Thoracic aorta (tissue), 1 donor: ENCODE measurements around a stretch of chr11.

GRCh38 chr11:75813532-75814184 is 1.4 kb upstream of the UVRAG start:
- RAMPAGE, long total RNA: no peak

DNA sequence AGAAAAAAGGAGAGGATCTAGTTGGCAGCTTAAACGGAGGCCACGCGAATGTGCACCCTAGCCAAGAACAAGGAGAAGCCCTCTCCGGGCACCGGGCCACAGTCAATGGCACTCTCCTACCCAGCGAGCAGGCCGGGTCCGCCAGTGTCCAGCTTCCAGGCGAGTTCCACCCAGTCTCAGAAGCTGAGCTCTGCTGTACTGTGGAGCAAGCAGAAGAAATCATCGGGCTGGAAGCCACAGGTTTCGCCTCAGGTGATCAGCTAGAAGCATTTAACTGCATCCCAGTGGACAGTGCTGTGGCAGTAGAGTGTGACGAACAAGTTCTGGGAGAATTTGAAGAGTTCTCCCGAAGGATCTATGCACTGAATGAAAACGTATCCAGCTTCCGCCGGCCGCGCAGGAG is 65.3 kb downstream of the WNT11 start:
- RAMPAGE, long total RNA: no peak

- RAMPAGE, long total RNA: no peak
These were observed 57.4 kb downstream of the WNT11 start for GRCh38 chr11:76148954-76149231.

DNA sequence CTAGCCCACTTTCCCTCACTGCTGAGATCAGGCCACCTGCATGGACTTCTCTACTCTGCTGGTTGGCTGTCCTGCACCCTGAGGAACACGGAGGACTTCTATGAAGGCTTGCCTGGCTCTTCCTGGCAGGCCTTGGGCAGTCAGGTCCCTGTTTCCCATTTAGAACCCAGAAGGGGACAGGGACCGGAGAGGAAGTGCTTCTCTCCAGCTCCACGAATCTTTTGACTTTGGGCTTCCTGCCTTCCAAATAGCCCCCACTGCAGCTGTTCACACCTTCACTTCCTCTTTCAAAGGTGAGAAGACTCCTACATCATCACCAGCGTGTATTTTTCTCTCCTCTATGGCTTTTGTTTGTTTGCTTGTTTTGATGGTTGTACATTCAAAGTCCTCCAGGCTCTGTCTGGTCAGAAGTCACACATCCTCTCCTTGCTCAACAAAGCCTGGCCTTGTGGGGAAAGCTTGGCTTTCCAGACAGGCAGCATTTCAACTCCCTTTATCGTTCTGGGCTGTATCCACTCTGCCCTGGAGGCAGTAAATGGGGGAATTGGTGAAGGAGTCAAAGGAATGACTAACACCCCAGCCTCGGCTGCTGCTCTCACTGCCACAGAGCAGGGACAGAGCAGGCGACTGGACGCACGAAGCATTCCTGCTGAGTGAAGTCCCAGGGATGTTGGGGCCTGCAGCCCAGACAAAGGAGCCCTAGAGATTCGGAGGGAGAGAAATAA is 52.9 kb downstream of the WNT11 start:
- RAMPAGE, long total RNA: no peak

DNA sequence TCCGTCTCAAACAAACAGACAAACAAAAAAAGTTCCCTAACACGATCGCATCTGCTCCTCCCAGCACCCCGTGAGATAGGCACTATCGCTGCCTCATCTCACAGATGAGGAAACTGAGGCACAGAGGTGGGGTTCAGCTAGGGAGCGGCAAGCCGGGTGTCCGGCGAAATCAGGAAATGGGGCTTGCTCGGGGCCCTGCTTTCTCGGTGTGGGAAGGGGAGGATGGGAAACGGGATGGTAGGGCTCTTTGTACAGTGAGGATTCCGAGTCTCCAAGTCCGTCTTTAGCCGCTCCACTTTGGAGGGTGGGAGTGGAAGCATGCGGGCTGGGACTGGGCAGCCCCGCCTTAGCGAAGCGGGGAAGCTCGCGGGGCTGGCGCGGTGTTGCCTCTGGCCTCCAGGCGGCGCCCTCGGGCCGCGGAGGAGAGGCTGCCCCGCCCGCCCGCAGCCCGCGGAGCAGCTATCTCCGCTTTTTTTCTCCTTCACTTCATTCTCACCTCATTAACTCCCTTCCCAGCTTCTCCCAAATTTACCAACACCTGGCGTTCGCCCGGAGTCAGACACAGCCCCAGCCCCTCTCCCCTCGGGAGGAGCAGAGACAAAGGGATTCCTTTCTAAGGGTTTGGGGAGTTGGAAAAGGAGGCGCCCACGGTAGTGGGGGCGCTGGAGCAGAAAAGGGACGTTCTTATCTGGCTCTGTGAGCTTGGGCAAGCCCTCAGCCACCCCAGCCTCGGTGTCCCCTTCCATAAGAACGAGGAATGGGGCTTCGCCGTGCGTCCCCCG is 1.2 kb upstream of the WNT11 start:
- RAMPAGE, long total RNA: no peak

DNA sequence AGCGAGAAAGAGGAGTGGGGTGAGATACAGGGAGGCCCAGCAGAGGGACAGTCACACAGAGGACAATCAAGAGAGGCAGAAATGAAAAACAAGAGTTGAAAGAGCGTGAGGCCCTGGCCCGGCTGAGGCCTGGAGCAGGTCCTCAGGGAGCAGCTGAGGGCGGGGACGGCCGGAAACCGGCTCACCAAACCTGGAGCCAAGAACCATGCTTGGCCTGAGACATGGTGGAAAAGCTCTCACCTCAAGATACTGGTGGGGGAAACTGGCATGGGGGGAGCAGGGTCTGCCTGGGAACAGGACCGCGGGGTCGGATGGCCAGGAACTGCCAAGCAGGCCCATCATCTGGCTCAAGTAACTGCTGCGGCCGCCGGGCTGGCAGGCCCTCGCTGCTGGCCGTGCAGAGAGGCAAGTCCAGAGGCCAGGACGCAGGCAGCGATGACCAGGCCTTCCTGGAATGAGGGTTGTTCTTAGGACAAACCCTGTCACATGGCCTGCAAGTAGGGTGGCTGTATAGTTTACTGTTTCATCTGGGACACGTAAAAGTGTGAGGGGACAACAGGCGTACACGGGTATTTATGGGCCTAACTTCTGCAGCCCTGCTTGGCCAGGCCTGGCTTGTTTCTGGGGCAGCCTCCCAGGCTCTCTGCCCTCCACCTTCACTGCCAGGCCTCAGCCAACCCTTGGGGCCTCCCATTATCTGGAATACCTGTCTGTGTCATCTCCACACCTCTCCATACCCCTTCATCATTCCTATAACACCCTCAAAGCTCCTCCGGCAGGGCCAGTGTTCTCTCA is 19.0 kb upstream of the WNT11 start:
- RAMPAGE, long total RNA: no peak

- RAMPAGE, long total RNA: no peak
These were observed 21.8 kb upstream of the WNT11 start for GRCh38 chr11:76227969-76228534.

DNA sequence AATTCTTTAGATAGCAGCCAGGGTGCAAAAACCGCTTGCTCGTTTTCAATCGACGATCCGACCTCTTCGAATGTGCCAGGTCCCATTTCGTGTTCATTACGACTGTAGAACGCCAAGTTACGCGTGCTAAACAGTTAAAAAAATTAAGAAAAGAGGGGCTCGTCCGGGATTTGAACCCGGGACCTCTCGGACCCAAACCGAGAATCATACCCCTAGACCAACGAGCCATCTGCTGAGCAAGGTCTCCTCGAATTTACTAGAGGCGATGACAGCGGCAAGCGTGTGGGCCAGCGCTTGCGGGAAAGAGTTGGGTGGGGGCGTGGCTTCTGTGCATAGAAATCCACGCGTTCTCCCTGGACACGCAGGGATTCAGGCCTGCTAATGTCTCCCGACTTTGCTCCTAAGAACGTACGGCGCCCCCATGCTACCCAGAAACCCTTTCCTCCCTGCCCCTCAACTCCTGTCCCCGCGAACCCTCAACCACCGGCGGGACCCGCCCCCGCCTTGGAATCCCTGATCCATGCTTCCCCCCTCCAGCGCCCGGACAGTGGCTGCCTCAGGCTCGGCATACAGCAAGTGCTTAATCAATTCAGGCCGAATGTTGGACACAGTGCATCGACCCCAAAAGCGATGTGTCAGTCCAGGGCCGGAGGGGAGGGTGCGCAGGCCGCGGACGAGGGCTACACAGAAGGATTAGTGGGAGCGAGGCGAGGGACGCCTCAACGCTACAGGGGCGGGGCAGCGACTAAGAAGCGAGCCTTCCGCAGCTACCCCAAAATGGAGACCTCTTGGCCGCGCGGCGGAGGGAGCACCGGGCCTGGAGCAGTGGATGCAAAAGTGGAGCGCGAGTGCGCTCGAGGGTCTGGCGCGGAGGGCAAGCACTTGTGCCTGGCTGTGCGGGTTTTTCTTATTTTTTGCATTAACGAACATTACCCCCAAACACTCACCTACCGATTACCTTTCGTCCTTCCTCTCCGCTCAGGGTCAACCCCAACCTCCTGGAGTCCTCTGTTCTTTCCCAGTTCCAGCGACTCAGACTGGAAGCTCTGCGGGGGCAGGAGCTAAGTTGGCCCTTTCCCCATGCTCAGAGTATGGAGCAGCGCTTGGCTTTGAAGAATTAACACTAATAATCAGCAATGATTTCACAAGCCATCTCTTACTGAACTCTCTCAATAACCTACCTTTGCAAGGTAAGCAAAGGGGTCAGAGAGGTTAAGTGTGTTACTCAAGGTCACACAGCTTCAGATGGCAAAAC is 29.8 kb upstream of the WNT11 start:
- RAMPAGE, long total RNA: no peak

DNA sequence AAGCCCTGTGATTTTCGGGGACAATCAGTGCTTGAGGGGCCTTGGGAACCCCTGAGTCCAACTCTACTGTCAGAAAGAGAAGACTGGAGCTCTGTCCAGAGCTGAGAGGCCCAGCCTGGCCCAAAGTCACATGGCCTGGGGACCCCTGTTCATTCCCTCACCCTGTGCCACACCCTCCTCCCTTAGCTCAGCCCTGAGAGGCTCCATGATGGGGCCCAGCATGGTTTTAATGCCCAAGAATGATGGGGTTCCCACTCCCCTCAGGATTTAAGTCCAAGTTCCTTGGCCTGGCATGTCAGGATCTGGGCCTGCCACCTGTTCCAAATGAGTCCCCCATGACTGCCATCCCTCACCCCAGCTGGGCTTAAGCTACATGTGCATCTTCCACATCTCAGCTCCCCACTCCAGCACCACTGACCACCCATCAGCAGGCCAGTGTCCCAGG is 41.7 kb upstream of the WNT11 start:
- RAMPAGE, long total RNA: no peak

DNA sequence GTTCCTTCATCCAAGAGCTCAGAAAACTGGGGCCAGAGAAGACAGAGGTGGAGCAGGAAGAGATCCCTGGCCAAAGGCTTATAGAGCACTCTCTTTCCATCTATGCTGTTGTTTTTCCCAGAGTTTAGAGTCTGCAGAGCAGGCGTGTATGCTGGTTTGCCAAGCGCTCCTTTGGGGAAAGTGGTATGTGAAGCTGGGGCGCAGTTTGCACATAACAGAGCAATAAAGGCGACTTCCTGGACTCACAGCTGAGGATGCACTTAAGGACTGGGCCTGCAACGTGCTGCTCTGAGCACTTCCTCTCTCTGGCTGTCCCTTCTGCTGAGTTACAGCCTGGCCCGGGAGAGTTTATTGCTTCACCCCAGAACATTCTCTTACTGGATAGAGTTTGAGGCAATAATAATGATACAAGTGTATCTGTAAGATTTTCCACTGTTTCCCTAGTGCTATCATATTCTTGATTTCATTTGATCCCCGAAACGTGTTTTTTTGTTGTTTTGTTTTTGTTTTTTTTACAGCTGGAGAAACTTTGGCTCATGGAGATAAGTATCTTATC is 41.7 kb downstream of the THAP12 start:
- RAMPAGE, long total RNA: no peak

- RAMPAGE, long total RNA: no peak
These were observed 108.9 kb downstream of the EMSY start for GRCh38 chr11:76553426-76554430.

DNA sequence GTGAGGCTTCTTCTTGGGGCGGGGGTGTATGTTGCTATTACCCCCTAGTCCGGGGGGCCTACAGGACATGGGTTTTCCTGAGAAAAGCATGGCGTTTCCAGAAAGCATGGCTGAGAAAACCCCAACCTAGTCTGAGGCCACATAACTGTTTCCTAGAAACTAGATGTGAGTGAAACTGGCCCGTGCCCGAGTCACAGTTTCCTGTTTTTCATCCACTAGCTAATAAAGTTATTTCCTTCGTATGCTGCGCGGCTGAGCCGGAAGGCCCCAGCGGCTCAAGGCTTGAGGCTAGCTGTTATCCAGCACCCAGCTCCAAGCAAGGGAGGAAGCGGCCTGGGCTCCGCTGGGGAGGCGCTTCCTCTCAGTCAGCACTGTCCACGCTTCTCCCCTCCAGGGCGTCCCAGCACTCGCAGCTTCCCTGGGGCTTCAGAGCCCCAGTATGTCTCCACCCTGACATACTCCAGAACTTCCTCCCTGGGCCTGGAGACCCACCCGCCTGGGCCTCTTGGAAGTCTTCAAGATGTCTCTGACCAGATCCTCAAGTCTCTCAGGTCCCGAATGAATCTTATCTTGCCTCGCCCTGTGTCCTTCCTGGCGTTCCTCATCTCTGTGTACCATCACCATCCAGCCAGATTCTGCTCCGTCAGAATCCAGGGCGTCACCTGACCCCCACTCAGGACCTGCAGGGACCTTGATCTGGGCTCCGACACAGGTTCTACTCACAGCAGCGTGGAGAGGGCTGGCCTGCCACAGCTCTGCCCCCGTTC is 82.0 kb downstream of the LRRC32 start:
- RAMPAGE, long total RNA: no peak

- RAMPAGE, long total RNA: no peak
These were observed 78.6 kb downstream of the LRRC32 start for GRCh38 chr11:76591927-76592427.

- RAMPAGE, long total RNA: no peak
These were observed 62.5 kb downstream of the LRRC32 start for GRCh38 chr11:76608048-76608474.

DNA sequence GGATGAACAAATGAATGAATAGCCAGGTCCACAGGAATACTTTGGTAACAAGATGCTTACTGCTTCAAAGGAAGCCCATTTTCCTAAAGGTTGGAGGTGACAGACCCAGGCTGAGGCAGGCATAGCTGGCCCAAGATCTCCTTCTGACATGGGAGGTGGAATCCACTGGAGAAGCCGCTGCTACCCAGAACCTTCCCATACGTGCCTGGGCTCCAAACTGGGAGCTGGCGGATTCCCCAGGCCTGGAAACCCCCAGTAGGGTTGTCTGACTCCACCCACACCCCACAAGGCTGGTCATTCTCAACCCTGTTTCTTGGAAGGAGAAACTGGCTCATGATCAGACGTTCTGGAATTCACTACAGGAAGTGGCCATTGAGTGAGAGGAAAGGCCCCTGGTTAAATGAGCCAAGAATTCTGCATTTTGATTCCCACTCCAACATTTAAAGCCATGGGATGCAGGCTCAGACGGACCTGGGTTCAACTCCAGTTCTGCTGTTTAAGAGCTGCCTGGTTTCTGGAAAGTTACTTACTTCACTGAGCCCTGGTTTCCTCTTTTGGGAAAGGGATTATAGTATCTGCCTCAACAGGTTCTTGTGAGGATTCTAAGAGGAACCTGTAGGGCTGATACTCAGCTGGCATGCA is 19.5 kb upstream of the TSKU start:
- RAMPAGE, long total RNA: no peak

- RAMPAGE, long total RNA: no peak
These were observed 9.2 kb upstream of the TSKU start for GRCh38 chr11:76773888-76774483.

DNA sequence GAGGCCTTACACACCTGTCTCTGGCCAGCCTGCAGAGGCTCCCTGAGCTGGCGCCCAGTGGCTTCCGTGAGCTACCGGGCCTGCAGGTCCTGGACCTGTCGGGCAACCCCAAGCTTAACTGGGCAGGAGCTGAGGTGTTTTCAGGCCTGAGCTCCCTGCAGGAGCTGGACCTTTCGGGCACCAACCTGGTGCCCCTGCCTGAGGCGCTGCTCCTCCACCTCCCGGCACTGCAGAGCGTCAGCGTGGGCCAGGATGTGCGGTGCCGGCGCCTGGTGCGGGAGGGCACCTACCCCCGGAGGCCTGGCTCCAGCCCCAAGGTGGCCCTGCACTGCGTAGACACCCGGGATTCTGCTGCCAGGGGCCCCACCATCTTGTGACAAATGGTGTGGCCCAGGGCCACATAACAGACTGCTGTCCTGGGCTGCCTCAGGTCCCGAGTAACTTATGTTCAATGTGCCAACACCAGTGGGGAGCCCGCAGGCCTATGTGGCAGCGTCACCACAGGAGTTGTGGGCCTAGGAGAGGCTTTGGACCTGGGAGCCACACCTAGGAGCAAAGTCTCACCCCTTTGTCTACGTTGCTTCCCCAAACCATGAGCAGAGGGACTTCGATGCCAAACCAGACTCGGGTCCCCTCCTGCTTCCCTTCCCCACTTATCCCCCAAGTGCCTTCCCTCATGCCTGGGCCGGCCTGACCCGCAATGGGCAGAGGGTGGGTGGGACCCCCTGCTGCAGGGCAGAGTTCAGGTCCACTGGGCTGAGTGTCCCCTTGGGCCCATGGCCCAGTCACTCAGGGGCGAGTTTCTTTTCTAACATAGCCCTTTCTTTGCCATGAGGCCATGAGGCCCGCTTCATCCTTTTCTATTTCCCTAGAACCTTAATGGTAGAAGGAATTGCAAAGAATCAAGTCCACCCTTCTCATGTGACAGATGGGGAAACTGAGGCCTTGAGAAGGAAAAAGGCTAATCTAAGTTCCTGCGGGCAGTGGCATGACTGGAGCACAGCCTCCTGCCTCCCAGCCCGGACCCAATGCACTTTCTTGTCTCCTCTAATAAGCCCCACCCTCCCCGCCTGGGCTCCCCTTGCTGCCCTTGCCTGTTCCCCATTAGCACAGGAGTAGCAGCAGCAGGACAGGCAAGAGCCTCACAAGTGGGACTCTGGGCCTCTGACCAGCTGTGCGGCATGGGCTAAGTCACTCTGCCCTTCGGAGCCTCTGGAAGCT is 13.6 kb downstream of the TSKU start:
- RAMPAGE, long total RNA: no peak

GRCh38 chr11:76805202-76805638 is 22.1 kb downstream of the TSKU start:
- RAMPAGE, long total RNA: no peak

DNA sequence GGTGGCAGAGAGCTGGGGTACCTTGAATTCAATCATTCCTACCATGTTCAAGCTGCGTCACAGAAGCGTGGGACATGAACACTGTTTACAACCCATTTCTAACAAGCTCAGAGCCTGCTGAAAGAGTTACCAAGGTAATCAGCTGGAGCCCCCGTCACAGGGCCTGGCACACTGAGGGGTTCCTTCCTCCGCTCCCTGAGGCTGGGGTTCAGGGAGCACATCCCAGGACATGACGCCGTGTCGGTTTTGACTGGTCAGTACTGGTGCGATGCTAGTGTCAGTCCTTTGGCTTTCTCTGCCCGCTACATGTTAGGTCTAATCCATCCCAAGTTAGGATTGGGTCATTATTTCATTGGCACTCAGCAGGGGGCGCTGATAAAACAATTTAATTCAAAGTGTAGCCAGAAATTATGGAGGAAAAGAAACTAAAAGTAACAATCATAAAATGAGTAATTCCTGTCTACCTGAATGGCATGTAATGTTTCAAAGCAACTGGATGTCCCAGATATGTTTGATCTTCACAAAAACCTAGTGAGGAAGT is 27.0 kb downstream of the TSKU start:
- RAMPAGE, long total RNA: no peak

DNA sequence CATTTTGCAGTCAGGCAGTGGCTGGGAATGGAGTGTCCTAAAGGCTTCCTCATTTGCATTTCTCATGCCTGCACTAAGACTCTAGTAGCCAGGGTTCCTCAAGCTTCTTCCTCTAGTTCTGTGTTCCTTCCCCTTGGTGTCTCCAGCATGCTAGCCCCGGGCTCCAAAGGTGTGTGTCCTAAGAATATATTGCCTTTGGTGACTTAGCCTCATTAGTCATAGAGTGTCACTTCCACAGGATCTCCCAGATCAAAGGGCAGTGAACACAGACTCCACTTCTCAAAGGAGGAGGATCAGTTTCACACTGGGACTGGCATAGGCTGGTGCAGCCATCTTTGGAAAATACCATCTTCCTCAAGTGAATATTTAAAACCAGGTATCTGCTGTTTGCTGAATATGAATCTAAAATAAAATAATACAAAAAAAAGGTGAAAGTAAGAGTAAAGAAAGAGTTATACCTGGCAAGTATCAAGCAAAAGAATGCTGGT is 21.3 kb upstream of the ACER3 start:
- RAMPAGE, long total RNA: no peak